BE2C (cell line): ENCODE measurements around a stretch of chr2.

- RRBS, result no CpG with 5 or more reads among the region's 4 CpGs
These were observed 47.0 kb downstream of the REEP1 start for GRCh38 chr2:86290514-86290801.

- RRBS, result no CpG with 5 or more reads among the region's 2 CpGs
These were observed 41.3 kb downstream of the KDM3A start for GRCh38 chr2:86482434-86482926.

- RRBS, result no CpG with 5 or more reads among the region's 3 CpGs
These were observed 48.1 kb downstream of the KDM3A start for GRCh38 chr2:86489251-86489624.

GRCh38 chr2:86491529-86491728, 50.3 kb downstream of the KDM3A start:
- RRBS, result no CpG with 5 or more reads among the region's 1 CpG

GRCh38 chr2:86753081-86753743, 33.1 kb downstream of the RMND5A start:
- RRBS, result no CpG with 5 or more reads among the region's 1 CpG

GRCh38 chr2:86775361-86776394, 15.0 kb downstream of the CD8A start:
- RRBS, result no CpG with 5 or more reads among the region's 11 CpGs

- RRBS, result no CpG with 5 or more reads among the region's 16 CpGs
These were observed 4.6 kb downstream of the CD8A start for GRCh38 chr2:86785939-86786753.

DNA sequence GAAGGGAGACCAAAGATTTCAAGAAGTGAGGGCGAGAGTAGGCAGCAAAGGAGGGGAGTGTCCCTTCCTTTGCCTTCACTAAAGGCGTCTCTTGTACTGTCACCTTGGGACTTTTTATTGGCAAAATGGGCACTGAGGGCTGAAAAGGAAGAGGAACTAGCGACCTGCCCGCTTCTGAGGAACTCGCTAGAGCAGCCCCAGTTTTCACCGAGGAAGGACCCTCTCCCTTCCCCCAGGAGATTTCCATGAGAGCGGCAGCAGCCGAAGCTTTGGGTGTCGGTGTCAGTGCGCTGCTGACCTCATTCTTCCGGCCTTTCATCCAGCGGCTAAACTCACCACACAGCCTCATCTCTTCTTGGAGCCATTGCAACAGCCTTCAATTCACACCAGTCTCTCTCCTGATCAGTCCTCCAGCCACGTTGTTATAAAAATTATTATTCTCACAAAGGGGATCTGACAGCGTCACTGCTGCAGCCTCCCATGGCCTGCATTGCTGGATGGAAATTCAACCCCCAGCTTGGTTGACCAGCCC, 527 bp upstream of the CD8A start:
- RRBS, result no CpG with 5 or more reads among the region's 14 CpGs

GRCh38 chr2:87466414-87467002, 281.4 kb upstream of the PLGLB2 start:
- RRBS, result no CpG with 5 or more reads among the region's 10 CpGs

DNA sequence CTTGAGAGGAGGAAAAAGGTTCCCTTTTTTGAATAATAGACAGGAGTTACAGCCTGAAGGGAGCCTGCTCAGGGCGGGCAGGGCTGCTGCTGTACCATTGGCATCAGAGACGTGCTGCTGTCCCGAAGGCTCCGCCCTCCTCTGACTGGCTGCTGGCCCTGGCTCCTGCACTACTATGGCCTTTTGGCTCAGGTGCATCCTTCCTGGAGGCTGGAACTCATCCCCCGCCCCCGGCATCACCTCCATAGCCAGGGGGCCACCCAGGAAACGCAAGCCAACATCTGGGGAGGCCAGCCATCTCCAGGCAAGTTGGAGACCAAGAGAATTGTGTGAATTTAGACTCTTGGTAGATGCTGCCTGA, 107.8 kb upstream of the PLGLB2 start:
- RRBS, result no CpG with 5 or more reads among the region's 7 CpGs

DNA sequence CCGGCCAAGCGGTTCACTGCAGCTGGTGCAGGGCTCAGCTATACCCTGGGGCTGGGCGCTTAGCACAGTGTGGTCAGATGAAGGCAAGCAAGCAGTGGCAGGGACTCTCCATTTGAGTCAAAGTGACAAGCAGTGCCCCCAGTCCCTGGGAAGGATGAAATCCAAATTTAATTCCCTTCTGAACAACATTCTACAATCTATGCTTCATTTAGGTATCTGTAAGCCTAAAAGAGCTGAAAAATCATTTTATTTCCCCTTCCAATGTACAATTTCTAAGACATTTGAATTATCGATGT, 88.8 kb upstream of the PLGLB2 start:
- RRBS, result no CpG with 5 or more reads among the region's 4 CpGs

- RRBS, result no CpG with 5 or more reads among the region's 15 CpGs
These were observed 2.6 kb downstream of the PLGLB2 start for GRCh38 chr2:87750272-87751053.

DNA sequence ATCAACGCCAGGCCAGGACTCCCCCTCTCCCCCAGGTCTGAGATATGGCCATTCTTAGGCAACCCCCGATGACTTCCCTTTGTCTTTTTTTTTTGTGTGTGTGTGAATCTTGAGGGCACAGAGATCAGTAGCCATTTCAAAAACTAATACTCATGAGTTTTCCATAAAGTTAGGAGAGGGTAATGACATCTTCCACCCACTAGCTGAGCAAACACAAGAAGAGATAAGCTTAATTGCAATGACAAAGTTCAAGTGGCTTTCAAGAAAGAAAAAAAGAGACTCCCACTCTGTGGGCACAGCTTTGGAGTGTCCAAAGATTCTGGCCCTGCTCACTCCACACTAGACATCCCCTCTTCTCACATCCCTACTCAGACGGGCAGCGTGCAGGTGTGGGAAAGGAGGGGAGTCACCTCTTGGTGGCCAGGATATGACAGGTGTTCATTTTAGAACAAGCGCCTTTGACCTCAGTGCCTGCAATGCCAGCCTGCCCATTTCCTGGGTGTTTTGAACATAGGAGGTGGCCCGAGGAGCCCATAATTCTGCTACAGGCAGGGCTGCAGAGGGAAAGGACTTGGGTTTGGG, 3.7 kb upstream of the FABP1 start:
- RRBS, result no CpG with 5 or more reads among the region's 6 CpGs

- RRBS, result 5% methylated on average over 2 of the region's 14 CpGs
These were observed 17.1 kb upstream of the FABP1 start for GRCh38 chr2:88144670-88145694.

DNA sequence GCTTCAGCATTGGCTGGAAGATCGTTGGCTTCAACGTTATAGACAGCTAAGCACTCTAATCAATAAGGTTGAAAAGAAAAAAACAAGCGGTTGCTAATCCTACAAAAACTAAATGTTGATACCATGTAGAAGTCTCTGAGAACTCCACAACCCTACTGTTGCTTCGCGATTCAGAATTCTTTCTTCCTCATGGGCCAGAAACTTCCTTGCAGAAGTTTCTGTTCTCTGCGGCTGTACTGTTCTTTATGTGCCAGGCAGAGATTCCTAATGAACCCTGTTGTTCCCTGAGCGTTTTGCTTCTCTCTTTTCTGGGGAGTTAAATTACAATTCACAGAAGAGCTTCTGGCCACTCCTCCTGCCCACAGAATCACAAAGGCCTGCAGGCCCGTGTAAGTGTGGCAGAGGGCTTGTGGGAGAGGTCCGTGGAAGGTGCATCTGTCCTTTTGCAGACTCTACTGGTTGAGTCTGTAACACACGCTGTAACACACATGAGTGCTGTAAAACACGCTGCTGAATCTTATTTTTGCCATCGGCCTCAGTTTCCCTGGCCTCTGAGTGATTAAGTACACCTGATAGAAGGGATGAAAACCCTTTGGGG, 1.7 kb upstream of the THNSL2 start:
- RRBS, result no CpG with 5 or more reads among the region's 12 CpGs

- RRBS, result no CpG with 5 or more reads among the region's 13 CpGs
These were observed 30.1 kb downstream of the THNSL2 start for GRCh38 chr2:88200295-88200563.

DNA sequence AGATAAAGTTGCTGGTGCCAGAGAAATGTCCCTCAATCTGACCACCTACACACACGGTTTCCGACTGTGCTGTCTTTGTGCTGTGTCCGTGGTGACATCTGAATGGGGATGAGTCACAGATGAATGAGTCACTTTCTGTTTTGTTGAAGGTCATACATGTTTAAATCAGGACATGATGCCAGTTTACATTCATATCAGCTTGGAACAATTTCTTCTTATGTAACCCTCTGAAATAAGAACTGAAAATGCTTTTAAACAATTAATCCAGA, 95.5 kb downstream of the THNSL2 start:
- RRBS, result no CpG with 5 or more reads among the region's 3 CpGs

DNA sequence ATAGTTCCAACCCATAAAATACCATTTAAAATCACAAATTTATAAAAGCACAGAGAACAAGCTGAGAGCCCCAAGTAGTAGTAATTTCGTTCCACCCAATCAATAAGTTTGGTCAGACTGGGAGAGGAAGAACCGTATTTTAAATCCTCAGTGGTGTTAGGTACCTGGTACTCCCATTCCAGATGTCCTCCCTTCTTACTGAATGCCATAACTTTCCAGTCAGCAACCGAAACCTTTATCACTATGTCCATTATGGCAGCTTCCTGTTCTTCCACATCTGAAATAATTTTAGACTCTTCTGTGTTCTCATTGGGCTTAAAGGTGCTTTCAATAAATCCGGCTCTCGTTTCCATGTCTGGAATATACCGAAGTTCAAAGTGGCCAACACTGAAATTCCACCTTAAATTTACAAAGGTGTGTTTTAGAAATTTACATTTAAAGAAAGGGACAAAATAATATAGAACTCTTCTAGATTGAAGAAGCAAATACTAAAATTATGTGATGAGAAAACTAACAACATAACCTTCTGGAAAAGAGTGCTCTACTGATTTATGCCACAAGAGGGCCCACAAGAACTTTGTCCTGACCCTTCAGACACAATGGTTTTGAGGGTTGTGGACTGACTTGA, 36.5 kb downstream of the EIF2AK3 start:
- RRBS, result no CpG with 5 or more reads among the region's 6 CpGs

DNA sequence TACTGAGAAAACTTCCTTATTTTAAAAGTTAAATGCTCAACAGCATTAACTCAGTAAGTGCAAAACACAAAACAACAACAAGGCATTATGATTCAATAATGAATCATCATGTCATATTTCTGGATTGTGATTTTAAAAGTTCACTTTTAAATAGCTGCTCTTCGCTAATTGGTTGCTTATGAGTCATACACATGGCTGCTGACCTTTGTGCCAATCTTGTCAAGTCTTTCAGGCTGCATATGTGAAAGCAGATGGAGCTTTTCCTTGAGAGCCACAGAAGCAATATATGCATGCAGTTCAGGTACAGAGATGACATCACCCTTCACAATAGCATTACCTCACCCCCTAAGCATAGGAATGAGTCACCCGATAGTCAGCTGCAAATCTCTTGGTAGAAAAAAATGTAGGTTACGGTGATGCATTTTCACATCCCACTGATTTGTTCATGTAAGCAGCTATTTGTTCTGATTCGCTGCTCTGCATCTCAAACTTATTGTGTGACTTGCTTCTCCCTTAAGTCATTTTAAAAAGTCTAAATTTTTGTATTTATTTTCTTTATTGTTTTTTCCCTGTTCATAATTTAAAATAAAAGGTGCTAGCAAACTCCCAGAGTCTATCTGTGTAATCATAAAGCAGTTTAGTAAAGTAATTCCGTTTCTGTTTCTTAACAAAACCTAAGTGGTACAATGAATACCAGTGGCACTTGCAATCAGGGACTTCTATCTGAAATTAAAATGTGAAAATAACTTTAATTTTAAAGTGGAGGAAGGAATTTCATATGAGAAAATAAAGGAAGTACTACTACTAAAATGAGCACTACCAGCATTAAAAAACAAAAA, 27.1 kb downstream of the EIF2AK3 start:
- RRBS, result no CpG with 5 or more reads among the region's 5 CpGs

DNA sequence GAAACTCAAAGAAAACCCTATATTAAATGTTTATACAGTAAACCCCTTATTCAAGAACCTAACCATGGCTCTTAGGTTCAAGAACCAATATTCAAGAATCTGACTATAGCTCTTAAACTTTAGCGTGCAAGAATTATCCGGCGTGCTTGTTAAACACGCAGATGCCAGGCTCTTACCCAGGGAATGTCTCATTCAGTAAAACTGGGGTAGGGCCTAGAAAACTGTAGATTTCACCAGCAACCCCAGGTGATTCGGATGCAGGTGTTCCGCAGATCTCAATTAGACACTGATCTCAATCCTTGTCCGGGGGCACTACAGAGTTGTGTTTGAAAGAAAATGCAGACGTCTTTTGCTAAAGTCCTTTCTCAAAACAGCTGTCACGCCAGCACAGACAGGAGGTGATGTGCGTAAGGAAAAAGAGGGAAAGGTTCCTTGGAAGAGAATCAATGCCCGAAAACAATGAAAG, 1.0 kb downstream of the EIF2AK3 start:
- RRBS, result no CpG with 5 or more reads among the region's 11 CpGs